ENCODE results near the genes RESF1, BICD1 and CPNE8.

- PRO-cap, result no peak
- RAMPAGE, long total RNA, 4 experiments, result no peak in any of the 4 experiments
Observed at GRCh38 chr12:31386924-31387291, 61.0 kb upstream of the SINHCAF start.

GRCh38 chr12:31570861-31571344, 20.0 kb downstream of the DENND5B start:
- PRO-cap, result no peak
- RAMPAGE, long total RNA, 4 experiments, result no peak in any of the 4 experiments

- PRO-cap, result no peak
- RAMPAGE, long total RNA, 4 experiments, result no peak in any of the 4 experiments
Observed at GRCh38 chr12:31591370-31592220, 659 bp upstream of the DENND5B start.

- PRO-cap, result bidirectional peak, plus-strand start at chr12:31959419, minus-strand start at chr12:31959304
- RAMPAGE, long total RNA, 4 experiments, result start-site peak on the plus strand in 4 of 4 experiments, at chr12:31959377-31959482 at its widest, 17 to 556 reads per replicate; start-site peak on the minus strand in 2 of 4 experiments, at chr12:31959294-31959341 at its widest, 10 to 11 reads per replicate
Observed at GRCh38 chr12:31959006-31959969, at the start of gene RESF1. Gene RESF1, plus strand, starts transcription at chr12:31959415.

DNA sequence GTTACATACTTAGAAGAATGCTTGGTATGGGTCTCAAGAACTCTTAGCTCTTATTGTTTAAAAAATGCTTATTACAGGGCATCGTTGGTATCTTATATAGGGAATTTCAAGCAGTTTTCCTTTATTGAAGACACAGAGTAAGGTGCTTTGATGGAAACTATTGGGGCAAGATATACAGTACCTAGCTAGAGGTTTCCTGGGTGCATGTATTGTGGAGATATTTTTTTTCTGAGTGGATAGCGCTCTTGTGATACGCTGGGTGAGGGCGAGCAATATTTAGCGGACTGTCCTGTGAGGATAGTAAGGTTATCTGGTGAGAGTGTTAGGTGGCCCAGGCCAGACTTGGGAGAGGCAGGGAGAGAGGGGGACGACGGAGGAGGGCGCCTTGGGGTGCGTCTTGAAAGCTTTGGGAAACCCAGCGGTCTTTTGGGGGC, 682 bp upstream of the BICD1 start:
- PRO-cap, result no peak
- RAMPAGE, long total RNA, 4 experiments, result no peak in any of the 4 experiments

GRCh38 chr12:32106382-32107262, at the start of gene BICD1:
Gene BICD1, plus strand, starts transcription at chr12:32106847.
- PRO-cap, result bidirectional peak, plus-strand start at chr12:32106875, minus-strand start at chr12:32106650
- RAMPAGE, long total RNA, 4 experiments, result start-site peak on the plus strand in 1 of 4 experiments, at chr12:32106768-32106845 at its widest, 21 reads per replicate

- PRO-cap, result no peak
- RAMPAGE, long total RNA, 4 experiments, result no peak in any of the 4 experiments
Observed at GRCh38 chr12:32327336-32328418, 71.7 kb upstream of the FGD4 start.

DNA sequence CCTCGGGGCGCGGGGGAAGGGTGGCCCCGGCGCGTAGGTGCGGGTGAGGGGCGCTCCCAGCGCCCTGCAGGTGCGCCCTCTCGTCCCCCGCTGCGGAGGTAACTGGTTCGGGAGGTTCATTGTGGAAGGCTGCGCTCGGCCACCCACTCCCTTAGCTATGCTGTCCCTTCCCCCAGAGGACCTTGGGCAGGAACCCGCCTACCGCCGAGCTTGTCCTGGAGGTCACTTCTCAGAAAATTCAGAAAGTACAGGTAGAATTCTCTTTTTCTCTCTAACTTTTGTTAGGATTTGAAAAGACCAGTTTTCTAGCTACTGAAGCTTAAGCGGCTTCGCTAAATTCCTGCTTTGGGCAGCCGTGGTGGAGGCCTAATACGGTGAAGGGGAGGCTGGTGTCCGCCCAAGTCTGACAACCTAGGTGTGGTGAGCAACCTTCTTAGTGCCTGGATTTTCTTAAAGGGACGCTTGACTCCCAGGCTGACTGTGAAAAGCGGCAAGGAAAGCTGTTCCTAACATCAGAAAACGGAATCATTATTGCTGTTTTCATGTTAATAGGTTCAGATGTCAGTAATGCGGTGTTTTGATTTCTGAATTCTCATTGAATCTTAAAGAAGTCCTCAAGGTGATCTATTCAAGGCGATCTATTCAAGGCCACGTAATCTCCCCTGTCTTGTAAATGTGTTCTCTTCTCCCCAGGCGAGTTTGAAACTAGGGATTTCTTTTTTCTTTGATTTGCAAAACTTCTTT, 781 bp downstream of the FGD4 start:
- PRO-cap, result no peak
- RAMPAGE, long total RNA, 4 experiments, result no peak in any of the 4 experiments

GRCh38 chr12:32453845-32454606, 54.7 kb downstream of the FGD4 start:
- PRO-cap, result no peak
- RAMPAGE, long total RNA, 4 experiments, result no peak in any of the 4 experiments

DNA sequence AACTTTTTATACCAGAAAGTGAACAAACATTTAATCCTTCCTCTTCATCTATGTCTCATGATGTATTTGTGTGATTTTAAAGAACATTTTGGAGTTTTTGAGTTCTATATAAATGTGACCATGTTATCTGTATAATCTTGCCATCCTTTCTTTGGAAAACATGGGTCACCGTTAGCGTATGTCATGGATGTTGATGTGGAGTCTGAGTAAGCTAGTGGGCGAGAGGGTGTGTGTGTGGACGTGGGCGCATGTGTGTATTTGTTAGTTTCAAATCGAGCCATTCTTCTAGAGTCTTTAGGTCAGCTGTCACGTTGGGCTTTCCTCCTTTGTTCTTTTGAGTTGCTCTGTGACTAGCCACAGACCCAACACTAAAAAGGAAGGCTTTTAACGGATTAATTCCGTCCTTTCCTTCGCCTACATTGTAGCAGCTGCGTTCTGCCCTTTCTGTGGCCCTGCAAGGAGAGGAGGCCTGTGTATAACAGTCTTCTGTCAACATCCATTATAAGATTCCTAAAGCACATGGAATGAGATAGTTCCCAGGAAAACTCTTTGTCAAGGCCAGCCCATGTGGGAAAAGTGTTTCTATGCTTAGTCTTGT, 117.2 kb upstream of the DNM1L start:
- PRO-cap, result no peak
- RAMPAGE, long total RNA, 4 experiments, result no peak in any of the 4 experiments

- PRO-cap, result no peak
- RAMPAGE, long total RNA, 4 experiments, result no peak in any of the 4 experiments
Observed at GRCh38 chr12:33945253-33945512, 77.1 kb upstream of the ALG10 start.

GRCh38 chr12:33988777-33989130, 33.5 kb upstream of the ALG10 start:
- PRO-cap, result no peak
- RAMPAGE, long total RNA, 4 experiments, result no peak in any of the 4 experiments

- PRO-cap, result no peak
- RAMPAGE, long total RNA, 4 experiments, result no peak in any of the 4 experiments
Observed at GRCh38 chr12:34126174-34126735, 104.0 kb downstream of the ALG10 start.

DNA sequence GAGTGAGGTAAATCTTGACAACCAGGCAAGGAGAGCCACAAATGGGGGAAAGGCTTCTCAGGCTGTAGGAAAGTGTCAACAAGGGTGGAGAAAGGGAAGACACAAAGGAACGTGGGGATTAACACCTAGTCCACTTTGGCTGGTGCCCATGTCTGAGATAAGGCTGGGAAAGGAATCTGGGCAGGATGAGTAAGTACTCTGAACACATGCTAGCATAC, 13.4 kb downstream of the CPNE8 start:
- PRO-cap, result no peak
- RAMPAGE, long total RNA, 4 experiments, result no peak in any of the 4 experiments

DNA sequence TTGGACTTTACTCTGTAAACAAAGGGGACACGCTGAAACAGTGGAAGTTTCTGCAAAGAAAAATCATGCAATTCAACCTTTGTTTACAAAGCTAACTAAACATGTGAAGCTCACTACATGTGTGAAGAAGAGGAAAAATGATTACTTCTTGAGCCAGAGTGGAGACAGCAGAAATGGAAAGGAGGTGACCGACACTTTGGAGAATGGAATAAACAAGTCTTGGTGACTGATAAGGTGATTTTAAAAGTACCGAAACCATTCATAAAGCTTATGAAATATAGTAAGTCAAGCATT, 13.1 kb downstream of the CPNE8 start:
- PRO-cap, result no peak
- RAMPAGE, long total RNA, 4 experiments, result no peak in any of the 4 experiments

GRCh38 chr12:38905352-38905849, at the start of gene CPNE8:
Gene CPNE8, minus strand, starts transcription at chr12:38905591.
- PRO-cap, result unidirectional peak, plus-strand start at chr12:38905408; bidirectional peak, plus-strand start at chr12:38905797, minus-strand start at chr12:38905591
- RAMPAGE, long total RNA, 4 experiments, result start-site peak on the plus strand in 1 of 4 experiments, at chr12:38905786-38905813 at its widest, 21 reads per replicate; start-site peak on the minus strand in 3 of 4 experiments, at chr12:38905534-38905661 at its widest, 128 to 236 reads per replicate

GRCh38 chr12:39538395-39539025, 81.1 kb downstream of the ABCD2 start:
- PRO-cap, result no peak
- RAMPAGE, long total RNA, 4 experiments, result no peak in any of the 4 experiments

DNA sequence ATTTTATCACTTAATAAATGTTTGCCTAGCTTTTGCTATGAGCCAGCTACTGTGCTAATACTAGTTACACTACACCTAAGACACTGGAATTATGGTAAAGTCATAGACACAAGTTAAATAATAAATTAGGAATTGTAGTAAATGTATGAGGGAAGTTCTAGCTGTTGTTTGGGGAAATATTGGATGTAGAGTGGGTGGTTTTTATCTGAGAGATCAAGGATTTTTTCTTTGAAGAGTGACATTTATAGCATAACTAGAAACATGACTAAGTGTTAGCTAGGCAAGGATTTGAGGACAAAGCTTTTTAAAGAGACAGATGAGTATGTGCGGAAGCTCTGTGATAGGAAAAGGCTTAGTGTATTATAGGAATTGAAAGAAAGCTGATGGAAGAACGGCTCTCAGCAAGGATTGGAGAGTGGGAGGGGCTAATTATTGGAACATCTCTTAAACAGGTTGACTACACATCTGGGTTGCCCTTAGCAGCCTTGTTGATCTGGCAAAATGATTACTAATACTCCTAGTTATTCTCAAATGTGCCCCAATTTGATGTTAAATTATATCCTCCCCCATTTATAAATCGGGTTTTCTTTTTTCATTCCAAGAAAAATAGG, 24.5 kb downstream of the PDZRN4 start:
- PRO-cap, result no peak
- RAMPAGE, long total RNA, 4 experiments, result no peak in any of the 4 experiments

- PRO-cap, result no peak
- RAMPAGE, long total RNA, 4 experiments, result start-site peak on the plus strand in 1 of 4 experiments, at chr12:41572564-41573384 at its widest, 314 reads per replicate
Observed at GRCh38 chr12:41572191-41573489, 384.5 kb downstream of the PDZRN4 start.

DNA sequence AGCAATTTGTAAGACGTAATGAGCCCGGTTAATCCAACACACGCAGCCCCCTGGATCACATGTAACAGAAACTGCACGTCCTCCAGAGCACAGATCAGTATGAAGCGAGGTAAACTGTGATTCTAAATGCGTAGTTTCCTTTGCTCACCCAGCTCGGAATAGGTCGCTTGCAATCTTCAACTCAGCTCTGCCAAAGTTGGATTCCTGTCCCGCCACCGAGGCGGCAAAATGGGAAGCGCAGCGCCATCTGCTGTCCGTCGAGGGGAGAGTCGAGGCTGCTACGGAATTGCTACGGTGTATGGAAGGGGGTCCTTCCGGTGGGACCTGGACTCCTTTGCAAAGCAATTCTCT, 120.6 kb downstream of the GXYLT1 start:
- PRO-cap, result no peak
- RAMPAGE, long total RNA, 4 experiments, result no peak in any of the 4 experiments